Right atrium auricular region (tissue), 2 donors: ENCODE measurements around a stretch of chr10.

- PRO-cap: no peak
- RAMPAGE, long total RNA, 2 experiments: no peak in any of the 2 experiments
Measured at GRCh38 chr10:43387396-43388053, 16.1 kb downstream of the FXYD4 start.

DNA sequence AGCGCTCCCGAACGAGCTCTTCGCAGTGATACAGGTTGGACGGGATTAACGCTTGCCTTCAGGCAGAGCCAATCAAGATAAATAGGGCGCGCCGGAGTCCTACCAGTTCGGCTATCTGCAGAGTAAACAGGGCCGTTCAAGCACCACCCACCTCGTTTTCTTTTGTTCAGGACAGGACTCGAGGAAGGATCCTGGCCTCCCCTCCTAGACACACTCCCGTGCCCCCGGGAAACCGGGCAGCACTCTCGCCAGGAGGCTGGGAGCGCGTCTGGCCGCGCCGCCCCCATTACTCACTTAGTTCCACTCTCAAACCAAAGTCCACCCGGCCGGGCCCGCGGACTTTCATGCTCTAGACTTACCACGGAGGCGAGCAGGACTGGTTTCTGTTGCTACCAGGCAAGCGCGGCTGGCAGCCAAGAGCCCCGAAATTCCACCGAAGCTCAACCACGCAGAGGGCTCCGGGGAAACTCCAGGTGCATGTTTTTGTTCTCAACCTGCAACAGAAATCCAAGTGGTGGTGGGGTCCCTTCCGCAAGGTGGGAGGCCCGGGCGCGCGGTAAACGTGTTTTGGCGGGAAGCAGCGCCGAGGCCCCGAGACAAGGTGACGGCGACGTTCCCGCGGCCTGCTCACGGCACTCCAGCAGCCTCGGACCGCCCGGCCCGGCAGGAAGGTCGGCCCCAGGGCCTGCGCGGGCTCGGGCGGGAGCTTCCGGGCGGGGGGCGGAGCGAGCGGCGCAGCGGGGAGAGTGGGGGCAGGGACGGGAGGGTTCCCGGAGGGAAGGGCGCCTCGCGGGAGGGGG, 12.7 kb downstream of the HNRNPF start:
- PRO-cap: bidirectional peak, plus-strand start at position 155 of the sequence, minus-strand start at position 159 of the sequence; bidirectional peak, plus-strand start at position 755 of the sequence, minus-strand start at position 671 of the sequence
- RAMPAGE, long total RNA, 2 experiments: start-site peak on the minus strand in 2 of 2 experiments, centred at positions 661 to 665 of the sequence, 98 to 113 reads per replicate

DNA sequence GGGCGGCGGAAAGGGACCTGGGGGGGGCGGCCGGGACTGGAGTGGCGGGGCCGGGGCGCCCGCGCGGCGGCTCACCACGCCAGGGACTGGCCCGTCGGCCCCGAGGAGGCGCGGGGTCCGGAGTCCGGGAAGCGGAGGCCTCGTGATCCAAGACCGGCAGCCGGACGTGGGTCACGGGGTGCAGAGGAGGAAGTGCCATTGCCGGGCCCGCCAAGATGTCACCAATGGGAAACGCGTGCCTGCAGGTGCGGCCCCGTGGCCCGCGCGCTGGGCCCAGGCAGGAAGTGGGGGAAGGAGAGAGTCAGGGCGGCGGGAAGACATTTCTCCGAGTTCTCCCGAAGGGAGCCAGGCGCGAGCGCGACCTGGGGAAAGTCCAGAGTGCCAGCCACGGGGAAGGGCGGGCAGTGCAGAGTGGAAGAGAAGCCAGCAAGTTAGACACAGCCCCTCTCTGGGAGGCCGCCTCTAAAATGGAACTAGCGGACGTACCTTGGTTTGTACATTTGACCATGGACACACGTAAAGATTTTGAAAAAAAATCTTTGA, 11.8 kb downstream of the HNRNPF start:
- PRO-cap: bidirectional peak, plus-strand start at position 287 of the sequence, minus-strand start at position 88 of the sequence
- RAMPAGE, long total RNA, 2 experiments: start-site peak on the minus strand in 2 of 2 experiments, centred at positions 121 to 134 of the sequence, 139 to 175 reads per replicate

DNA sequence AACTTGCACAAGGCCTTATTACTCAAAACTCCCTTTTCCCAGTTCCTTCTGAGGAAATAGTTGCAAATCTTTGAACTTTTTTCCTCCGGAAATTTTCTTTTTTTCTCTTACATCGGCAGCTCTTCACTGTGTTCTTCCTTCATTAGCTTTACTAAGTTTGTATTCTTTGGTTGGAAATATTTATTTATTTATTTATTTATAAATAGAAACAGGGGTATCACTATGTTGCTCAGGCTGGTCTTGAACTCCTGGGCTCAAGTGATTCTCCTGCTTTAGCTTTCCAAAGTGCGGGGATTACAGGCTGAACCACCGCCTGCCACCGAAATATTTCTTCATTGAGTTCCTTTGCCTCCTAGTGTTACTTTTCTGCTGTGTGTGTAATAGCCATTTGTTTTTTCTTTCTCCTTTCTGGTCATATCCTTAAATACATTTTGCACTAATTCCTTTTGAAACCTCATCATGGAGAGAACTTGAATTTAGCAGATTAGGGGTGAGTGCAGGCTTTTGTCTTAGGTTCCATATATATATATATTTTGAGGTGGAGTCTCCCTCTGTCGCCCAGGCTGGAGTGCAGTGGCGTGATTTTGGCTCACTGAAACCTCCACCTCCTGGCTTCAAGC, 868 bp downstream of the ZNF487 start:
- PRO-cap: no peak
- RAMPAGE, long total RNA, 2 experiments: no peak in any of the 2 experiments

DNA sequence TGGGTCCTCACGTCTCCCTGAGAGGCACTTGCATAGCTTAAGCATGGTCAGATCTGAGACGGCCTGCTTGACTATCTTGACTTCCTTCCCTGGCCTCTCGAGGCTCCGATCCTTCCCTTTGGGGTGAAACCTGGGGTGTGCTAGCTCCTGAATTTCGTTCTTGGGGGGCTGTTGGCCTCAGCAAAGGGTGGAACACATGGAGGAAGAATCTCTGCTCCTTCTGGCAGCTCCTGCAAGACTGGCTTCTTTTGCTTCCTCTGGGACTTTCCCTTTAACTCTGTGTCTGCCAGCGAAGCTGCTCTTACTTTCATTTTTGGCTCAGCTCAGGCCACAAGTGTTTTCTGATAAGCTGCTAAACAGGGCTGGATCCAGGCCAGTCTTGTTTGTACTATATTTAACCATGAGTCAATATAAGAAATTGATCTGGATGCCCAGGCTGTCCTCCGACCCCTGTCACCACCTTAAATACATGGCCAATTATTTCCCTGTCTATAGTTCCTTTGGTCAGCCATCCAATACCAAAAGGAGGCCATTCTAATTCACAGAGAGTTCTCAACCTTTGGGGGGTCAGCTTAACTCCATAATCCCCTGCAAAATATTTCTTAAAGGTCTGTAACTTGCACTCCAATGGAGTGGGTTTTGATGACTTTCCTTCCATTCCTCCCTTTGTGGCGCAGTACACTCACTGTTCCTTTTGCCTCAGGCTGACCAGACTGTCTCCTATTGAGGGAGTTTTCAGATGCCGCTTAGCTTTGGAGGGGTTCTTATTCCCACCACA, 11.0 kb upstream of the ZNF485 start:
- PRO-cap: no peak
- RAMPAGE, long total RNA, 2 experiments: no peak in any of the 2 experiments

DNA sequence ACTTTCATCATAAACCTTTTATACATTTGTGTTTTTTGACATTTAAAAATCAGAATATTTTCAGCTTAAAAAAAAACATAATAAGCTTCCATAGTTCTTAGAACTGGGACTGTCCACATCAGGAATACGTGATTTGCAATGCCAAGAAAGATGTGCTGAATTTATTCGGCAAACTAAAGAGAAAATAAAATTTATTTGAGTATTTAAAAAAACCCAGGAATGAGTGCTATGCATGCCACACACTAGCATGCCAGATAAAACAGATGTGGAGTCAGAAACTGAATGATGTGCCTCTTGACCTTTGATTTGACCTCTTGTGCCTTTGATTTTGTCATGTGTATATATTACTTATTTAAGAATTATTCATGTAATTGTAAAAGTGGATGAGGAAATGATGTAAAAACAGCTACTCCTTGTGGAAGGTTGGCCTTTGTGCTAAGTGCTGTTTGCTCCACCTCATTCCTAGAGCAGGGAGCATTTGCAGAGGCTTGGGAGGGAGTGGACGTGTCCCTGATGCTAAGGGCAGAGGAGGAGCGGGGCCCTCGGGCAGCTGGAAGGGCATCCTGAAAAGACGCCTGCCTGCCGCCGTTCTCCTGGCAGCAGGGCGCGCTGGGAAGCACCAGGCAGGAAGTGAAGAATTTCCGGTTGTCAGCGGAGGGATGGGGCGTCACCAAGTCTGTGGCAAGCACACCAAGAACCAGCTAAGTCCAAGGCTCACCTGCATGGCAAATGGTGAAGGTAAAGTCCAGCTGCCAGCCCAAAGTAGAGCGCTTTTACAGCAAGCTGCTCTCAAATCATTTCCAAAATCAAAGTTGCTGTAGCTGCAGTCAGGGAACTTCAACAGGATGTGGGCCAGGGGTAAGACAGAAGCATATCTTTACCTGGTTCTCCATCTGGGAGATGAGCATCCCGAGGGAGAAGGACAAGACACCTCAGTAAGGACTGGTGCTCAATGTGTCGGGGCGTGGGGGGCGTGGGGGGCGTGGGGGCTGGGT, 197.6 kb upstream of the ZNF32 start:
- PRO-cap: unidirectional peak, plus-strand start at position 473 of the sequence; bidirectional peak, plus-strand start at position 688 of the sequence, minus-strand start at position 592 of the sequence
- RAMPAGE, long total RNA, 2 experiments: no peak in any of the 2 experiments

DNA sequence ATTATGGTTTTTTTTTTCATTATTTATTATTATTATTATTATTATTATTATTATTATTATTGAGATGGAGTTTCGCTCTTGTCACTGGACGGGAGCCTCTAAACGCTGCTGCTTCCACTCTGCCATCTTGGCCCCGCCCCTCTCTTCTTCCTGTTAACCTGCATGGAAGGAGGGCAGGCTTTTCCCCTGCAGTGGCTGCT, 150.8 kb downstream of the CXCL12 start:
- PRO-cap: no peak
- RAMPAGE, long total RNA, 2 experiments: no peak in any of the 2 experiments

GRCh38 chr10:44908009-44908513, 3.1 kb upstream of the TMEM72 start:
- PRO-cap: no peak
- RAMPAGE, long total RNA, 2 experiments: no peak in any of the 2 experiments

- PRO-cap: bidirectional peak, plus-strand start at chr10:44976080, minus-strand start at chr10:44975881
- RAMPAGE, long total RNA, 2 experiments: no peak in any of the 2 experiments
Measured at GRCh38 chr10:44976013-44976298, 2.7 kb downstream of the DEPP1 start.

DNA sequence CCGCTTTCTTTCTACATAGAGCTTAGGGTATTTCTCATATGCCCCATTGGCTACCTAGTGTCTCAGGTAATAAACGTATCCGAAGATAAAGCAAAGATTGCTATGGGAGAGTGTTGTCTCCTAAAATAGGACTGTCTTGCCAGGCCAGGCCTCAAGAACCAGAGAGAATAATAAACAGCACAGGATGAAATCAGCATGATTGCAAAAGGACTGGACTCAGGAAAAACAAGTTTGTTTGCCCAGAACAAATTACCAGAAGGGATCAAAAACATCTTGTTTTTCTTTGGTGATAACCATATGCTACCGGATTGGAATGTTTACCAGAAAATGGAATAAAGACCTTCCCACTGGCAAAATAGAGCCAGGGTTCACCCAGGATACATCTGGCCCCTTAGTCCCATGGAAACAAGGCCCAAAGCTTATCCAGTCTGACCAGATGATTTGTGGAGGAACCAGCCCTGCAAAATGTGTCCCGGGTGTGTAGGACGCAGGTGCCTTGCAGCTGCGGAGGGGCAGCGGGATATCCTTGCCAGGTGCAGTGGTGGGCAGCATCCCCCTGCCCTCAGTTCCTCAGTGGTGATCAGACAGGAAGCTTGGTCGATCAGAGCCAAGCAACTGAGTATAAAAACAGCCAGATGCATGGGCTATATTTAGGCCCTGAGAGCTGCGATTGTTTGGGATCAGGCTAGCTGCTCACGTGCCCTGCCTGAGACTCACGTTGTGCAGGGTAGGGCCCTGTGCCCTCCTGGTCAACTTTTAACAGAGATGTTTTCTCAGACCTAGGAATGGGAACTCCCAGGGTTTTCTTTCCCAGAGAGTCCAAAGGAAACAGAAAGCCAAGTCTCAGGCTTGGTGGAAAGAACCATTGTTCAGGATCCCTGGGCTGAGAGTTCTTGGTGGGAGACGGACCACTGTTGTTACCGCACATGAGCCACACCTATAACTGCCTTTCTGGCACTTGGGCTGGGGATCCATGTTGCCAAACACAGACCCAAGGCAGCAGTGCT, 4.6 kb upstream of the ZNF22 start:
- PRO-cap: bidirectional peak, plus-strand start at position 426 of the sequence, minus-strand start at position 160 of the sequence; bidirectional peak, plus-strand start at position 709 of the sequence, minus-strand start at position 617 of the sequence; bidirectional peak, plus-strand start outside the sequence, minus-strand start at position 945 of the sequence
- RAMPAGE, long total RNA, 2 experiments: no peak in any of the 2 experiments

GRCh38 chr10:44997924-44998722, 2.6 kb upstream of the ZNF22 start:
- PRO-cap: bidirectional peak, plus-strand start at chr10:44998416, minus-strand start at chr10:44998336; bidirectional peak, plus-strand start at chr10:44998553, minus-strand start at chr10:44998461
- RAMPAGE, long total RNA, 2 experiments: no peak in any of the 2 experiments

DNA sequence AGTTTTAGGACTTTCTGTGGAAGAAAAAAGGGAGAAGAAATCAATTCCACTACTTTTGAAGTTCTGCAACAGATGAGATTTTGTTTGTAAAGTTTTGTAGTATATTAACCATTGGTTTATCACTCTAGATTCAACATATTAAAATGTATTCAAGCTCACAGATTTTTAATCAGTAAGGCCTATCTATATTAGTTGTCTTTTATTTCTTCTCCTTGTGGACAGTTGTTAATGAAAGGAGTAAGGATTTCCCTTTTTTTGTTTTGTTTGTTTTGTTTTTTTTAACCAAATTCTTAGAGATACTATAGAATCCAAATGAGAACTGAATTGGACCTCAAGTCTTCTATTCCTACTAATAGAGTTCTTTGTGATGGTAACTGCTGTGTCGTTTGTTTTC, 3.7 kb downstream of the ZNF22 start:
- PRO-cap: no peak
- RAMPAGE, long total RNA, 2 experiments: no peak in any of the 2 experiments

GRCh38 chr10:45156345-45156722, 155.6 kb downstream of the ZNF22 start:
- PRO-cap: no peak
- RAMPAGE, long total RNA, 2 experiments: no peak in any of the 2 experiments

DNA sequence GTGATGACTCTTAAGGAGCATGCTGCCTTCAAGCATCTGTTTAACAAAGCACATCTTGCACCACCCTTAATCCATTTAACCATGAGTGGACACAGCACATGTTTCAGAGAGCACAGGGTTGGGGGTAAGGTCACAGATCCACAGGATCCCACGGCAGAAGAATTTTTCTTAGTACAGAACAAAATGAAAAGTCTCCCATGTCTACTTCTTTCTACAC, 14.8 kb upstream of the OR13A1 start:
- PRO-cap: no peak
- RAMPAGE, long total RNA, 2 experiments: no peak in any of the 2 experiments

DNA sequence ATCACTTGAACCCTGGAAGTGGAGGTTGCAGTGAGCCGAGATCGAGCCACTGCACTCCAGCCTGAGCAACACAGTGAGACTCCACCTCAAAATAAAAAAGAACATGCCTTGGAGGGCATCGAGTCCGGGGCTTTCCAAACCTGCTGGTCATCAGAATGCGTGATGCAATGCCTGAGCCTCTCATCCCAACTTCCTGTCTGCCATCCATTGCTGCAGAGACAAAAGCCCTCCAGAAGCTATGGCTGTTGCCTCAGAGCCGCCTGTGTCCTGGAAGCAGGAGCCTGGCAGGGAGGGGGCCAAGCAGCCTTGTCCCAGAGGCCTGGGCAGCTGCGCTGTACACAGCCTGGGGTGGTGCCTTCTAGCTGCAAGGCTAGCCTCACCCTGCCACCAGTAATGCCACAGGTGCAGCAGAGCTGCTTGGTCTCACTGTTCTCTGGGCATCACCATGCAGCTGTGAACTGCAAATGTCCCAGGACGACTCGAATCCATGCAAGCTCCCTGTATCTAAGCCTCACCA, 6.9 kb downstream of the ALOX5 start:
- PRO-cap: no peak
- RAMPAGE, long total RNA, 2 experiments: no peak in any of the 2 experiments

DNA sequence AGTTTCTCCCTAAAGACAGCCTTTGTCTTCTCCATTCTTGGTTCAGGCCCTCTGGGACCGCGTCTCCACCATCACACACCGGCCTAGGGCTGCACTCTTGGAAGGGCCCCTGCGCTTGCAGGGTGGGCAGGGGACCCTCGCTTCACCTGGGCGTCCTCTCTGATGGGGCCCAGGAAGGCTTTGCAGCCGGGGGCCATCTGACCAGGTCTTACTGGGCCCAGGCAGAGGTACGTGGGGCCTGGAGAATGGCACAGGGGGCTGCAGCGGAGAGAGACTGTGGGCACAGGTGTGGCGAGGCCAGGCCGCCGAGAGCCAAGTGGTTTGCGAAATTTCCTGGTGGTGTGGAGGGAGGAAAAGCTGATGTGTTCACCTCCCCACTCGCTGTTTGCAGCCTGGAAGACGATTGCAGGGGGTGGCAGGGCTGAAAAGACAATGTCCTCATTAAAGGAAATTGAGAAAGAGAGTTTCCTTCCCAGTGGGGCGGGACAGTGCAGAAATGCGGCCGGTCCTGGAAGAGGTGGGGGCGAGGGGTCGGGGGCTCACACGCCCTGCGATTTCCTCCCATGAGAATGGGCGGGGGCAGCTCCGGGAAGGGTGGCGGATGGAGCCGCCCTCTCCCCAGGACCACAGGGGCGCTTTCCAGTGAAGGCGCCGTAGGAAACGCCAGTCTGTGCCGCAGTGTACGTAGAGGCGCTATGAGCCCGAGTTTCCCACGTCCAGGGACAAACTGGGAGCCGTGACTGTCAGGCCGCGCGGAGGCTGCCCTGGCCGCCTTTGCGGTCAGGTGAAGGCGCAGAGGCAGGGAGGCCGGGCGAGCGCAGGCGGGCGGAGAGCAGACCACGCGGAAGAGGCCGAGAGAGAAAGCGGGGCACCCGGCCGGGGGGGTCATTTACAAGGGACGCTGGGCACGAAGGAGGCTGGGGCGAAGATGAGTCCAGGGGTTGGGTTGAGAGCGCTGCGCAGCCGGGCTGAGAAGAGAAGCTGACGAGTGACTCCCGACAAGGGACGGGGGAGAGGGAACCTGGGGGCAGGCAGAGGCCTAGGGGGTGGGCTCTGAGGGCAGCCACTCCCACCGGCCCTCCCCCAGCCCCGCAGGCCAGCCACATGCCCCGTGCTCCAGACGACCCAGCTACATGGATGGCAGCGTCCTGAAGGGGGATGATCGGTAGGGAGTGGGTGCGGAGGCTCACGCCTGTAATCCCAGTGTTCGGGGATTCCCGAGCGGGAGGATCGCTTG, 44.8 kb downstream of the ALOX5 start:
- PRO-cap: bidirectional peak, plus-strand start at position 377 of the sequence, minus-strand start at position 318 of the sequence; bidirectional peak, plus-strand start at position 666 of the sequence, minus-strand start at position 394 of the sequence; bidirectional peak, plus-strand start at position 1,134 of the sequence, minus-strand start at position 994 of the sequence
- RAMPAGE, long total RNA, 2 experiments: no peak in any of the 2 experiments

GRCh38 chr10:45470650-45471106, 64.5 kb downstream of the MARCHF8 start:
- PRO-cap: no peak
- RAMPAGE, long total RNA, 2 experiments: no peak in any of the 2 experiments

DNA sequence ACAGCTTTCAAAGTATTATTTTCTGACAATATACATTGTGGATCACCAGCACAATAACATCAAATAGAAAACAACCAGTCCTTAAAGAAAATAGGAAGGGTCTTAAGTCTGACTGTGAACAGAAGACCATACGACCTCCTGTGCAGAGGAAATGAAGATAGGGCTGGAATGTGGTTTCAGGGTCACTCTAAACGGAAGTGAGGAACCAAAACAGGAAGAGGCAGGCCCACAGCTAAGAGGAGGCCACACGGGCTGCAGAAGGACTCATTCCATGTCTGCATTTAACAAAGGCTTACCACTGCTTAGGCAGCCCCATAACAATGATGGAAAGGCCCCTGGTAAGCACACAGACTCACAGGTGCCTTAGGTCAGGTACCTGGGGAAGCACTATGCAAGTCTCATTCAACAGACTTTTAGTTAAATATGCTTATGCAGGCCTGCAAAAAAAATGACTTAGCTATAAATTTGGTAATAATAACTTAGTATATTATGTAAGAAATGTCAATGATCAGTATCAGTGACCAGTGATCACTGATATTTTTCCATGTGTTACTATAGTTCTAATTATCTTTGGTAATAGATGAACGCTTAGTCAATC, 22.4 kb upstream of the MARCHF8 start:
- PRO-cap: no peak
- RAMPAGE, long total RNA, 2 experiments: no peak in any of the 2 experiments

GRCh38 chr10:45580185-45581529, 45.5 kb upstream of the MARCHF8 start:
- PRO-cap: no peak
- RAMPAGE, long total RNA, 2 experiments: no peak in any of the 2 experiments

GRCh38 chr10:46002787-46003848, 27.3 kb downstream of the NCOA4 start:
- PRO-cap: no peak
- RAMPAGE, long total RNA, 2 experiments: no peak in any of the 2 experiments